Skeletal muscle cell (primary cell): Measurements from ENCODE around the gene RMC1.

- RRBS = no CpG with 5 or more reads among the region's 14 CpGs
Measured at GRCh38 chr18:23194040-23194867, 59.0 kb downstream of the CABLES1 start.

GRCh38 chr18:23466298-23466854, 13.3 kb downstream of the RIOK3 start:
- RRBS = no CpG with 5 or more reads among the region's 3 CpGs

- RRBS = no CpG with 5 or more reads among the region's 4 CpGs
Measured at GRCh38 chr18:23468426-23468882, 15.4 kb downstream of the RIOK3 start.

- RRBS = under 1% methylated on average over 34 of the region's 95 CpGs
Measured at GRCh38 chr18:23503428-23504549, at the start of gene RMC1. Gene RMC1 (plus strand): TSS chr18:23503511.

- RRBS = no CpG with 5 or more reads among the region's 16 CpGs
Measured at GRCh38 chr18:23518719-23519445, 15.6 kb downstream of the RMC1 start.

DNA sequence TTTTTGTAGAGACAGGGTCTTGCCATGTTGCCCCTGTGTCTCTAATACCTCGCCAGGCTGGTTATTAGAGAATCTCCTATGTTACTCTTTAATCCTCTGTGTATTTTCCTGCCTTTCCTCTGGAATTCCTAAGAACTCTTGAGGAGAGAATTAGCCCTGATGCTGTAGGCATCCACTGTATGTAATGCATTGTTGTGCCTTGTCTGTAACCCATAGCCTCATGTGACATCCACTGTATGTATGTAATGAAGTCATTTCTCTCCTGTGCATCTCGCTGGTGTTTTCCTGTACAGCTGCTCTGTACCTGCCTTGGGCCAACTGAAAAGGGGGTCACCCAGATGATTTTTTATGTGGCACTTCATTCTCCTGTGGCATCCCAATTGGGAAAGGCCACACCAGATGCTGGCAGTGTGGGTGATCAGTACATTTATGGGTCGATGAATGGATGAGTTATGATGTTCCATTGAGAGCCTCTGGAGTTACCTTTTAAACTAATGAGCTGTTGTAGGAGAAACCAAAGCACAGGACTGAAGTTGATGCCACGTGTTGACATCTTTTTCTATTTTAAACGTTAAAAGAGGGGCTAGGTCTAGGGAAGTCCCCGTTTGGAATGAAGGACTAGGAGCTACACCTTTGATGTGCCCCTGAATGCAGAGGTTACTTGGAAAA, 22.6 kb downstream of the RMC1 start:
- RRBS = no CpG with 5 or more reads among the region's 6 CpGs

DNA sequence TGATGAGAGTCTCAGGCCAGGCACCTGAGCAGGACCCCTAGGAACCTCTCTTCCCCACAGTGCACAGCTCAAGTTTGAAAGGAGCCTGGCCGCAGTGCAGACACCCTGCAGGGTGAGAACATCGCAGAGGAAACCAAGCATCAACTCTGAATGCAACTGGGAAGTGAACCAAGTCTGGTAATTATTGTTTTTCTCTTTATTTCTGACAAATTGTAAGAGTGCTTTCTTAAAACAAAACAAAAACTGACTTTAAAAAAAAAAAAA, 15.4 kb downstream of the NPC1 start:
- RRBS = no CpG with 5 or more reads among the region's 2 CpGs

DNA sequence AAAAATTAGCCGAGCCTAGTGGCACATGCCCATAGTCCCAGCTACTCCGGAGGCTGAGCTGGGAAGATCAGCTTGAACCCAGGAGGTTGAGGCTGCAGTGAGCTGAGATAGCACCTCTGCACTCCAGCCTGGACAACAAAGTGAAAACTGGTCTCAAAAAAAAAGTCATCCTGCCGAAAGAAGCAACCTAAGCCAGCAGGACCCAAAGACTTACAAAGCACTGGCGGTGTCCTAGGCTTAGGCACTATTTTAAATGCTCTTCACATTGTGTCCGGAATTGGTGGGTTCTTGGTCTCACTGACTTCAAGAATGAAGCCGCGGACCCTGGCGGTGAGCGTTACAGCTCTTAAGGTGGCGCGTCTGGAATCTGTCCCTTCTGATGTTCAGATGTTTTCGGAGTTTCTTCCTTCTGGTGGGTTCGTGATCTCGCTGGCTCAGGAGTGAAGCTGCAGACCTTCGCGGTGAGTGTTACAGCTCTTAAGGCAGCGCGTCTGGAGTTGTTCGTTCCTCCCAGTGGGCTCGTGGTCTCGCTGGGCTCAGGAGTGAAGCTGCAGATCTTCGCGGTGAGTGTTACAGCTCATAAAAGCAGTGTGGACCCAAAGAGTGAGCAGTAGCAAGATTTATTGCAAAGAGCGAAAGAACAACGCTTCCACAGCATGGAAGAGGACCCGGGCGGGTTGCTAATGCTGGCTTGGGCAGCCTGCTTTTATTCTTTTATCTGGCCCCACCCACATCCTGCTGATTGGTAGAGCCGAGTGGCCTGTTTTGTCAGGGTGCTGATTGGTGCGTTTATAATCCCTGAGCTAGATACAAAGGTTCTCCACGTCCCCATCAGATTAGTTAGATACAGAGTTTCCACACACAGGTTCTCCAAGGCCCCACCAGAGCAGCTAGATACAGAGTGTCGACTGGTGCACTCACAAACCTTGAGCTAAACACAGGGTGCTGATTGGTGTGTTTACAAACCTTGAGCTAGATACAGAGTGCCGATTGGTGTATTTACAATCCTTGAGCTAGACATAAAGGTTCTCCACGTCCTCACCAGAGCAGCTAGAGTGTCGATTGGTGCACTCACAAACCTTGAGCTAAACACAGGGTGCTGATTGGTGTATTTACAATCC, 9.7 kb downstream of the NPC1 start:
- RRBS = no CpG with 5 or more reads among the region's 34 CpGs

- RRBS = no CpG with 5 or more reads among the region's 14 CpGs
Measured at GRCh38 chr18:23588723-23589611, 2.7 kb upstream of the NPC1 start.

- RRBS = no CpG with 5 or more reads among the region's 8 CpGs
Measured at GRCh38 chr18:23612350-23612916, 26.1 kb upstream of the NPC1 start.

GRCh38 chr18:23617586-23618027, 31.3 kb upstream of the NPC1 start:
- RRBS = no CpG with 5 or more reads among the region's 3 CpGs

GRCh38 chr18:23649046-23649245, 13.8 kb downstream of the ANKRD29 start:
- RRBS = no CpG with 5 or more reads among the region's 7 CpGs

DNA sequence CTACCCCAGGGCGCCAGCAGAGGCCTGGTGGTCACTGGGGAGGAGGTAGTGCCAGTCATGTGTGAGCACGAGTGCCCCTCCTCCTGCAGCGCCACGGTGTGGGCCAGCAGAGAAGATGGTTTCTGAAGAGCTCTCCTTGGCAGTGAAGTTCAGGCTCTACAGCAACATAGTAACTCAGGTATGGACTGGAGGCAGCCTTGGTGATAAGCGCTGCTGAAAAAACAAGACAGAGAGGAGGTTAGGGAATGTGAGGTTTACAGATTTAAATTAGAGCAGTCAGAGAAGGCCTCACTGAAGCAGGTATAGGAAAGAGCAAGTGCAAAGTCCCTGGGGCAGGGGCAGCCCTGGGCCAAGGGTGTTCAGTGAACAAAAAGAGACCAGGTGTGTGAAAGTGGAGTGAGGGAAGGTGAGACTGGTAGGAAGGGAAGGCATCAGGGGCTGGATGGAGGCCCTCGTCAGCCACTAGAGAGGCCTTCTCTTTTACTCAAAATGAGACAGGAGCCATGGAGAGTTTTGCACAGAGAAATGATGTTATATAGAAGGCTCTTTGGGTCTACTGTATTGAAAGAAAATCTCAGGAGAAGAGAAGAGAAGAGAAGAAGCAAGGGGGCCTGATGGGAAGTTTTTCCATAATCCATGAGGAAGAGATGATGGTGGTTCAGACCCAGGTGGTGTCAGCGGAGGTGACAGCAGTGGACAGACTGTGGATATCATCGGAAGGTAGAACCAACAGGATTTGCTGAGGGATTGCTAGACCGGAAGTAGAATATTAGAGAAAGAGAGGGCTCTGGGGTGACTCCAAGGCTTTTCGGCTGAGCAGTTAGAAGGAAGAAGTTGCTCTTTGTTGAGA, 89.7 kb downstream of the LAMA3 start:
- RRBS = no CpG with 5 or more reads among the region's 10 CpGs

GRCh38 chr18:23779857-23780667, 90.8 kb downstream of the LAMA3 start:
- RRBS = no CpG with 5 or more reads among the region's 5 CpGs

DNA sequence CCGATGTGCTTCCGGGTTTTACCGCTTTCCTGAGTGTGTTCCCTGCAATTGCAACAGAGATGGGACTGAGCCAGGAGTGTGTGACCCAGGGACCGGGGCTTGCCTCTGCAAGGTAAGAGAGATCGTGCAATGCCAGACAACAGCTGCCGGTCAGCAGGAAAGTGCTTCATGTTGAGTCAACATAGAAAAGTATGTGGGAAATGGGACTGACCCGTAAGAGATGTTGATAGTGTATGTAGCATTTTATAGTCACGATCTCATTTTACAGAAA, 156.7 kb upstream of the TTC39C start:
- RRBS = 70% methylated on average over 5 of the region's 8 CpGs

GRCh38 chr18:23861600-23862386, 152.8 kb upstream of the TTC39C start:
- RRBS = no CpG with 5 or more reads among the region's 12 CpGs

GRCh38 chr18:23982316-23983067, 32.1 kb upstream of the TTC39C start:
- RRBS = no CpG with 5 or more reads among the region's 15 CpGs

DNA sequence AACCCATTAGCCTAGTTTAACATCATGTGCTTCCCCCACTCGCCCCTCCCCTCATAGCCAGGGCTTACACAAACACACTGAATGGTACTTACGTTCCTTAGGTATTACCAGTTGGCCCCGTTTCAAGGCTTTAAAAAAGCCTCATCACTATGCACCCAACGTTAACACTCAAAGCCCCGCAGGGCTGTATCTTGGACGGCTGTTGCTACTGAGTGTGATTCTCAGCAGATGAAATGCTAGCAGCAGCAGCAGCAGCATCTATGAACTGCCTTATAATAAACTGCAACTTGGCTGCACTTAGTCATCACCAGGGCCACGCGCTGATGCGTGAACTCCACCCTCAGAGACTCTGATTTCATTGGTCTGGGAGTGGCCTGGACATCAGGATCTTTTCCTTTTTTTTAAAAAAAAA, 20.0 kb upstream of the TTC39C start:
- RRBS = no CpG with 5 or more reads among the region's 9 CpGs

GRCh38 chr18:24009627-24010630, 4.6 kb upstream of the TTC39C start:
- RRBS = no CpG with 5 or more reads among the region's 9 CpGs

DNA sequence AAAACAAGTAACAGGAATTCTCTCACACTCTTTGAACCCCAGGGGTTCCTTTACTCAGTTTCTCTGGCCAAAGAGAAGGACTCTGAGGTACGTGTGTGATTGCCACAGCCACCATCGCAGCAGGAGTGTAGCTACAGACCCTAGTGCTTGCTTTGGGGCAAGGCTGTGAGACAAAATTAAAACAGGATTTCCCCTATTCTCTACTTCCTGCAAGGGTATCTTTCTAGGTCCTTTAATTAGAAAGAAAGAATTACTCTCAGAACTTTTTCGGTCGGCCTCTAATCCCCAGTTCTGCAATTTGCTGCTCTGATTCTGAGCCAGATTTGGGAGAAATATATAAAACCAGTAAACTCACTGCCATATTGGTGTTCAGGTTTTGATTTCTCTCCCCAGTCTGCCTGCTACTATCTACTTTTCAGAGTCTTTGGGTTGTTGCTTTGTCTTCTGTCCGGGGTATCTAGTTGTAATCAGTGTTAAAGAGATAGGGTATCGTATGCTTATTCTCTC, 38.2 kb downstream of the CABYR start:
- RRBS = no CpG with 5 or more reads among the region's 6 CpGs